Tongue (tissue), 2 donors: ENCODE measurements around a stretch of chr11.

- RAMPAGE, long total RNA: no peak
Observed at GRCh38 chr11:10451492-10451979, 3.5 kb upstream of the AMPD3 start.

DNA sequence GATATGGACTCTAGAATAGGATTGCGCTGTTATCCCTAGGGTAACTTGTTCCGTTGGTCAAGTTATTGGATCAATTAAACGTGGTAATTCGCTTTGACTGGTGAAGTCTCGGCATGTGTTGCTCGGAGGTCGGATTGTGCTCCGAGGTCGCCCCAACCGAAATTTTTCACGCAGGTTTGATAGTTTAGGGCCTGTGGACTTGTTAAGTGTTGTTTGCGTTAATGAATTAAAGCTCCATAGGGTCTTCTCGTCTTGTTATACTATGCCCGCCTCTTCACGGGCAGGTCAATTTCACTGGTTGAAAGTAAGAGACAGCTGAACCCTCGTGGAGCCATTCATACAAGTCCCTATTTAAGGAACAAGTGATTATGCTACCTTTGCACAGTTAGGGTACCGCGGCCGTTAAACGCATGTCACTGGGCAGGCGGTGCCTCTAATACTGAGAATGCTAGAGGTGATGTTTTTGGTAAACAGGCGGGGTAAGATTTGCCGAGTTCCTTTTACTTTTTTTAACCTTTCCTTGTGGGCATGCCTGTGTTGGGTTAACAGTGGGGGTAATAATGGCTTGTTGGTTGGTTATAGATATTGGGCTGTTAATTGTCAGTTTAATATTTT, 33.0 kb downstream of the RNF141 start:
- RAMPAGE, long total RNA: no peak

- RAMPAGE, long total RNA: no peak
Observed at GRCh38 chr11:10591138-10592060, 22.9 kb upstream of the LYVE1 start.

GRCh38 chr11:10654302-10654700, 39.3 kb downstream of the IRAG1 start:
- RAMPAGE, long total RNA: no peak

DNA sequence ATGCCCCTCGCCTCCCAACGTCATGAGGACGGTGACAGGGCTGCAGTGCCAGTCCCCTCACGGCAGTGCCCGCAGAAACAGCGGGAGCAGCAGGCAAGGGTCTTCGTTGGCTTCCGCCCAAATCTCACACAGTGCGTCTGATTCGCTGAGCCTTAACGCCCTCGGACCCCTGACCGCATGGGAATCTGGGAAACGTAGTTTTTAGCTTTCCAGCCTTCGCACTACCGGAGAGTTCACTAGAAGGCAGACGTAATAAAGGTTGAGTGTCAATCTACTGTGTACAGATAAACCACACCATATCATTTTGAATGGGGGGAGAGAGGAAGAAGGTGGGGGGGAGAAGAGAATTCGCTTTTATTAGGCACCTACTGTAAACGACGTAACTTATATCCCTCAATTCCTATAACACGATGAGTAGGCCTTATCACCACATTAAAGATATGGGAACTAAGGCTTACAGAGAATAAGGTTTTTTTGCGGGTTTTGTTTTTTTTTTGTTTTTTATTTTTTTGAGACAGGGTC, 21.8 kb upstream of the CTR9 start:
- RAMPAGE, long total RNA: no peak

DNA sequence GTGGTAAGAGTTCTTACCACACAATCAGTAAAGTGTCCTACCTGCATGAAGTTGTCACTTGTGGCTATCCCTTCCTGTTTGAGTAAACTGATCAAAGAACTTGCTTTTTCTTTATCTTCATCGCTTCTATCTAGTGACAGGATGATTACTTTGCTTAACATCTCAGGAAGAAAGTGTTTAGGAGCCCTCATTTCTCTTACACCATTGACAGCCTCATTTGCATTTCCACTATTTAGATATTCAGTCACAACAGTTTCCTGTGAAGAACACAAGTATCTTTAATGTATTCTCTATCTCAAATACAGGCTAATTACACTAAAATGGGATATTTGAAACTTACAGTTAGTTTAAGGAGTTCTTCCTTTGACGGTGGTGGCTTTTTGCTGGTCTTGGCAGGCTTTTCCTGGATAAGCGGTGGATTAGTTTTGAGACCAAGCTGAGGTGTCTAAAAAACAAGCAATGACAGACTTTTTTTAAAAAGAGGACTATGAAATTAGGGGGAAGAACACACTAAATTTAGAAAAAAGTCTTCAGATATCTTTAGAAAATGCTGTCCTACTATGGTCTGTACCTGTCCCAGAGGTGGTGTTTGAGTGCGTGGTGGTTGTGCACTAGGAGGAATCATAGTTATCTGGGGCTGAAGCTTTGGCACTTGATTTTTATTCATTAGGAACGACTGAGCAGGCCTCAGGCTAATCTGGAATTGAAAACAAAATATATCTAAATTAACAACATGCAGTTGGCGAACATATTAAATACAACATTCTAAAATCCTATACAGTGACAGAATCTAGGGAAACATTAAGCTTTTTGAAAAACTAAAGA, 8.1 kb downstream of the EIF4G2 start:
- RAMPAGE, long total RNA: no peak

DNA sequence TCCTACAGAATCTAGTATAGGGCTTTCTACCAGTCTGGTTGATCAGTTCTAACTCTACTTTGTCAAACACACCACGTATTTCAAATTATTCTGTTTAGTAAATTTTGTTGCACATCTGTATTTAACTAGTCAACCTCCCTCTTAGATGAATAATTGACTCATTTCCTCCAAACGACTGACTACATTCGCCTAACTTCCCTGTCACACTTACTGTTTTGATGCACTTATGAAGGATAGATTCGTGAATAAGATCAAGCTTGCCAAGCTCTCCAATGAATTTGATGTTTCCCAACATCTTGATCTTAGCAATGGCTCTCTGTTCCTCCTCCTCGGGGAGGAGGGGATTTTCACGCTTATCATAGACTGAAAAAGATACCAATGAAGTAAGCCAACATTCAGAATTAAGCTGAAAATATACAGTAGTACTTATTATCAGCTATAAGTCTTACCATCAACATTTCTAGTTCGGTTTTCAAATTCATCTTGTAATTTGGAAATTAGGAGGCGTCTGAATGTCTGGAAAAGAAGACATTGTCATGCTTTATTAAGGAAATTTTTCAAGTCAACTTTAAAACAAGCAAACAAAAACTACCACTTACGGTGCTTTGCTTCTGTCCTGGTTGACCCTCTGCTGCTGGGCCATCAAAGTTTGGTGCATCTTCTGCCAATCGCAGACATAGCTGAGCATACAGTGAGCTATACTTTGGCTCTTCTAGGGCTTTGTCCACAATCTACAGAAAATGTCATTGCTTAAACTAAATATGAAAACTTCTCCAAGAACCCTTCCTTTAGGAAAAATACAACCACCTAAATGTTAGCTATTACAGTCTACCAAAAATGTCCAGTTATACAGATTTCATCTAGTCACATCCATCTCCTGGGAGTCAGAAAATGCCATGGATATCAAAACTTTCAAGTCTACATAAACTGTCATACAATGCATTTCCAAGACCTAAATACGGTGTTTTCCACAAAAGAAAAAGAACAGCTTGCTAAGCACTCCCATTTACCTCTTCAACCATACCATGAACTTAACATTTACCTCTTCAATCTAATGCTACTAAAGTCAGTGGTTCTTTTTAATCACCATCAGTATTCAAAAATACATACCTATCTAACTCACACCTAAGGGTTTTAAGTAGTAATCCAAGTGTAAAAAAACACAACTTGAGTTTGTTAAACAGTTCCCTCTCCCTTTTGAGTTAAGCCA, 4.6 kb downstream of the EIF4G2 start:
- RAMPAGE, long total RNA: no peak

- RAMPAGE, long total RNA: no peak
Observed at GRCh38 chr11:11146732-11147213, 206.3 kb downstream of the CSNK2A3 start.

DNA sequence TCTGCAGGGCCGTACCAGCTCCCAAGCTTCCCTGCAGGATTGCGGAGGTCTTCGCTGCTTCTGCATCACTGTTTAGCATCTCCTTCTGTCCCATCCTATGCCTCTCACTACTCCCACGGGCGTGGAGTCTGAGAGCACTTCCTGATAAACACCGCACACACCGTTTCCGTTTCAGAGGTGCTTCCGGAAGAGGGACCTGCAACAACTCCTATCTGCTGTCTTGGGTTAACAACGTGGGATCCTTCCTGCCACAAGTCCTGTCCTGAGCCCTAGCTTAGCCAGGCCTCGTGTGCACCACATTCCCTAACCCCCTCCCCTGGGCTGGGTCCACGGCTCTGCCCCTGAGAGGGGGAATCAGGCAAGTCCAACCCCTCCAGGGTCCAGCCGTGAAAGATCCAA, 196.6 kb downstream of the CSNK2A3 start:
- RAMPAGE, long total RNA: no peak

GRCh38 chr11:11396158-11396997, 43.3 kb upstream of the CSNK2A3 start:
- RAMPAGE, long total RNA: no peak

DNA sequence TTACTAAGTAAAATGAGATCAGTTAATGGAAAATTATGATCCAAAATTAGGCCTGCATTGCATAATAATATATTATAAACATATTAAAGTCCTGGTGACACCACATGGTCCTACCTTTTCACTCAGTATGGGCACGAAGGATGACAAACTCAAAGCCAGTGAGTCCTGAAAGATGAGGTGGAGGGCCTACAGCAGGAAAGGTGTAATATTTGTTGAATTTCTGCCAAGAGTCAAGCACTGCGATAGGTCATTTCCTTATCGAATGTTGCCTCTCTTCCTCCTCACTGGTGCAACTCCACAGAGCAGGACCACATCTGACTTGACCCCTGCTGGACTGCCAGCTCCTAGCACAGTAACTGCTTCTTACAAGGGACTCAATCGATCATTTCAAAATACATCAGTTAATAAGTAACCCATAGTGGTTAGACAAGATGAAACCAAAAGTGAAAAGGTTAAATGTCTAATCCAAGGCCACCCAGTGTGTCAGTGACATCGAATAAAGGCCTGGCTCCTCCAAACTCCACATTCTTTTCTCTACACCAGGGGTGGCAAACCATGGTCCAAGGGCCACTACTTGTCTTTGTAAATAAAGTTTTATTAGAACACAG, 98.4 kb upstream of the CSNK2A3 start:
- RAMPAGE, long total RNA: no peak

- RAMPAGE, long total RNA: no peak
Observed at GRCh38 chr11:11535384-11536291, 86.2 kb downstream of the GALNT18 start.

DNA sequence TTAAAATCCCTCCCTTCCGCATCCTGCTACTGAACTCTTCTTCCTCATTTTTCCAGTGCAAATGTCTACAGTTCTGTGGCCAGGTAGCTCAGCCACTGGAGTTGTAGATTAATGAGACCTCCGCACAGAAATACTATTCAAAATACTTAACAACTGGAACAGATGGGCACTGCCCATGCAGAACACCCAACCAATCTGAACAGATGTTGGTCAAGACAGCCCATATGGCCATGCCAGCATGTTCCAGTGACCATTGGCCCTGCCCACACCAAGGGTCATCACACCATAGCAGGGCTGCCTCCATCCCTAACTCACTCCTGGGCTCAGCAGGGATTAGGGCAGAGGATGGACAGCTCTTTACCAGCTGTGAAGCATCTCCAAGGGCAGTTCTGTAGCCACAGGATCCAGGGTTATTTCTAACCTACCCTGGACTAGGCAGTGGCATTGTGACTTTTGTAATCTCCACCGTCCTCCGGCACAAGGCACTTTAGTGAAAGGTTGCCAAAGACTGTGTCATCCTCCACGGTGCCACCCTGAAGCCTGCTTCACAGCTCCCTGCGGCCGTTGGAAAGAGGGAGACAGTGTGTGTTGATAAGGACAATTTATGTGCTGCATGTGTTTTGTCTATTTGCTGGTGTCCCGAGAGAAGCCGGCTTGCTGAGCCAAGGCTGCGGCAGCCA, 41.2 kb downstream of the GALNT18 start:
- RAMPAGE, long total RNA: no peak

- RAMPAGE, long total RNA: no peak
Observed at GRCh38 chr11:11965296-11965660, 43.1 kb downstream of the DKK3 start.

GRCh38 chr11:11995625-11996139, 12.7 kb downstream of the DKK3 start:
- RAMPAGE, long total RNA: no peak

DNA sequence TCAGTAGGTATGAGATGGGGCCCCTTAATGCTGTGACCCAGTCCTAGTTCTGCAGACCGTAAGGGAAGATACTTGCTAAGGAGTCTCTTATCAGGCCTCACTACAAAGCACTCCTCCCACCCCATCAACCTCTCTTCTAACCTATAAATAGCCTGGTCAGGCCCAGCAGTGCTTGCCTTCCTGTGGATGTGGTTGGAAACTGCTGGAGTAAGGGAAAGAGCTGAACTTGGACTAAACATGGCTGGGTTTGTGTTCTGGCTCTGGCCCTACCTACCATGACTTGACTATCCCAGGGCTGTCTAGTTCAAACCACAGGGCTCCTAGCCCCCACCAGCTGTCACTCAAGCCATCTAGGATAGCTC, 9.5 kb upstream of the DKK3 start:
- RAMPAGE, long total RNA: no peak

DNA sequence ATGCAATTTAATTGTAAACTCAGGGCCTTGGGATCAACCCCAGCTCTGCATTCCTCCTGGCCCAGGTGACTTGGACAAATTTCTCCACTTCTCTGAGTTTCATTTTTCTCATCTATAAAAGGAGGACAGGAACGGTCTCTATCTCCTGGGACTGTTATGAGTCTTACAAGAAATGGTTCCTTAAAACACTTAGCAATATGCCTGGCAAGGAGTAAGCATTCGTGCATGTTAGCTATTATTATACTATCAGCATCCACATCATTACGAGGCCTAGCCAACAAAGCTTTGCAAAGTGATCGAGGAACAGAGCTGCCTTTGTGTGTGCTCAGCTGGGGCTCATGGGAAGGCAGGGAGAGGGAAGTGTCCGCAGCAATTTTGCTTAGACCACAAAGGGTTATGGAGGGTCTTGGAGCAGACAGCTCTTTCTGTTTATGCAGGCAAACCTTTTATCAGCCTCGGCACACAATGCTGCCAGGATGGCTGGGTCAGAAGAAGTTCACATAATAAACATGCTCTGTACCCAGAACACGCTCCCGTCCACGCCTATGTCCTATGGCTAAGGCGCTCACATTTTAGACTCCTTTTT, 10.8 kb upstream of the DKK3 start:
- RAMPAGE, long total RNA: no peak

DNA sequence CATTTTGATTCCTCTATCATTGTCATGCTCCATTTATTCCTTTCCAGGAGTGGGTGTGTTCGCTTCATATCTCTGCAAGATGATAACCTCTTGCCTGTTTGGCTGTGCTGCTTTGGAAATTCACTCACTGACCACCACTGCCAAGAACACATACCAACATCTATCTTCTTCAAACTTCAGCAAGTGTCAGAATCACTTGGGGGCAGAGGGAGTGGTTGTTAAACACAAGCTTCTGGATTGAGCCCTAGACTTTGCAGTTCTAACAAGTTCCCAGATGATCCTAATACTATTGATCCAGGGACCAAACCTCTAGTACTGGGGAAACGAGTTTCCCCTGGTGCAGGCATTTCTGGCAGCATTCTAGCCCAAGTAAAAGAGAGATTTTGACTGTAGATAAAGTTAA, 11.5 kb upstream of the DKK3 start:
- RAMPAGE, long total RNA: no peak

DNA sequence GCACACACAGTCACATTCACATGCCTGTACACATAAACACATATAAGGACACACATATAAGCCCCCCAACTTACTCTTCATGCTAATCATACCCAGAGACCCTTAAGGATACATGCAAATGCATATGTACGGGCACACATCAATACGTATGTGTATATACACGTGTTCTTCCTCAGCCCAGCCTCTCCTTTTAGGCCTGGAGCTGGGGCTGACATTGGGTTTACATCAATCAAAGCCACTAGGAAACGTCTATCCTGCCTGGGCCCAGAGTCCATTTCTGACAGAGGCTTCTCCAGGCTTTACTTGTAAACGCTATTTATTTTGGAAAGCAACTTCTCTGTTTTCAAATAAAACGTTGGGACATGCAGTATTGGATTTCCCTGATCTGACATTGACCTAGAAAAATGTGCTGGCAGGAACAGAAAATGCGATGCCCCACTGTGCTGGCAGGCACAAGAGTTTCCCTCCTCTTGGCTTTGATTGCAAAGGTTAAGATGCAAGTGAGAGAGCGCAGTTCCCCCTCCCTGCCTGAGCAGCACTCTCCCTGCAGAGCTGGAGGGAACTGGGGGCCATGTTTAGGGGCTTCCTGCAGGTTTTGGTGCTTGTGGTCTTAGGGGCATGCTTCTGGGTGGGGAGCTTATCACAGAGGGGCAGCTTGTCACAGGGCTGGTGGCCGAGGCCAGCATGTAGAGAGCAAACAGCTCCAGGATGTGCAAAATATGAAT, 42.0 kb upstream of the DKK3 start:
- RAMPAGE, long total RNA: no peak

DNA sequence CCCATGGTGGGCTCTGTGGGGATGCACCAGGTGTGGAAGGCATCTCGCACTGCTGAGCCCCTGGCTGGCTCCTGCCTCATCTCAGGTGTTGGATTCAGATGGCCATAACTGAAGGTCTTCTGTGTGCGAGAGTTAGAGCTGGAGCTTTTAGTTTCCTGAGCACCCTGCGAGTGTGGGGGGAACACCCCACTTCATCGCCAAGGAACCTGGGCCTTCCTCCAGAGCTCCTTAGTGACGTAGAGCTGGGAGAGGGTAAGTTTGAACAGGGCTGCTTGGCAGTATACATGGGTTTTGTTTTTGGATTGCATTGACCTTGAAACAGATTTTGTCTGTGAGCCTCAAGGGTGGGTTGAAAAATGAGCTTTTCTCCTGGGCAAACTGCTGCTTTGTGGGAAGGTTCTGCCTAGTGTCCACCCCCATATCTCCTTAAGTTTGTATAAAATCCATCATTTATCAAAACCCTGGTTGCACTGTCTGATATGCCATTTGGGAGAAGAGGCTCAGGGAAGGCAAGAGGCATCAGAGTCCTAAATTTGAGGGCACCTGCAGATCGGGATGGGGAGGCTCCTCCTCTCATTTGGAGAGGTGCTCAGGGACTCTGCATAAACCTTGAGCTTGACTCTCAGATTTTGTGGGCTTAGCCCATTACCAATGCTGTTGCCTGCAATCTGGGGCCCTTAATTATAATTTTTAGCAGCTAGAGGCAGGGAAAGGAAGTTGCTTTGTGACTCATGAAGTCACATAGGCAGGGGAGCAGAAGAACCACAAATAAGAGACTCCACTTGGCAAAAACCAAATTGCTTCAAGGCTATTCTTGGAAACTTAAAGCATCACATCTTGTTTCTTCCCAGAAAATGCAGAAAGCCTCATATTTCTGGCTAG, 46.6 kb downstream of the MICAL2 start:
- RAMPAGE, long total RNA: no peak